Body of pancreas (tissue), 2 donors: ENCODE measurements around the genes RAB20 and CARS2.

GRCh38 chr13:110560961-110561994, at the start of gene RAB20:
Gene RAB20, minus strand, starts transcription at chr13:110561722.
- PRO-cap = bidirectional peak, plus-strand start at chr13:110561233, minus-strand start at chr13:110561118; bidirectional peak, plus-strand start at chr13:110561396, minus-strand start at chr13:110561357; bidirectional peak, plus-strand start at chr13:110561473, minus-strand start at chr13:110561501; bidirectional peak, plus-strand start at chr13:110561889, minus-strand start at chr13:110561722
- RAMPAGE, long total RNA, 2 experiments = start-site peak on the plus strand in 1 of 2 experiments, at chr13:110561885-110561893 at its widest, 33 reads per replicate; start-site peak on the minus strand in 1 of 2 experiments, at chr13:110561674-110561711 at its widest, 77 reads per replicate

DNA sequence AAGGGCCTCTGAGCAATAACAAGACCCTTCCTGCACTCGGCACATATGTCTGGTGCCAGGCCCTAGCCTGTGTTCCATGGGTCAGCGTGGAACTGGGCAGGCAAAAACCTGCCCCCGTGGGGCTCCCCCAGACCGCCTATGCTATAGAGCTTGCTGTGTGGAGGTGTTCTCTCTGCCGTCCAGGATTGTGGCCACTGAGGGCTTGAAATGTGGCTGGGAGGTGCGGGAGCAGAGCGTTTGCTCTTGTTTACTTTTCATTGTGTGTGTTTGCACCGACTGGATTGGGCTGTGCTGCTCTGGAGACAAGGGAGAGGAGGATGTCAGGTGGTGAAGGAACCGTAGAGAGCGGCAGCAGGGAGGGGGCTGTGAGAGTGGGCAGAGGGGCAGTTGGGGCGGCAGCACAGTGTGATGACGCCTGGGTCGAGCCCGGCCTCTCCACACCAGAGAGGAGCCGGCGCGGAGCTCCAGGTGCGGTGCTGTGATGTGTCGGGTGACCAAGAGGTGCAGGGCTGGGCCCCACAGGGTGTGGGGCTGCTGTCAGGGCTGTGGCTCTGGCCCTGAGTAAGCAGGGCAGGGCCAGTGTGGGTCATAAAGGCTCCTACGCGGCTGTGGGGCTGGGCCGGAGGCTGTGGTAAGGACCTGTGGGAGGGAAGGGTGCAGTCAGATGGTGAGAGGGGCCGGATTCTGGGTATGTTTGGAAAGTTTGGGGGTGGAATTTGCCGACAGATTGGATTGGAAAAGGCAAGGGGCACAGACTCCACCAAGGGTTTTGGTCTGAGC, 10.4 kb downstream of the NAXD start:
- PRO-cap = bidirectional peak, plus-strand start at position 438 of the sequence, minus-strand start at position 184 of the sequence
- RAMPAGE, long total RNA, 2 experiments = no peak in any of the 2 experiments

- PRO-cap = no peak
- RAMPAGE, long total RNA, 2 experiments = no peak in any of the 2 experiments
Observed at GRCh38 chr13:110636158-110636406, 20.7 kb downstream of the NAXD start.

GRCh38 chr13:110638553-110639594, 23.5 kb downstream of the NAXD start:
- PRO-cap = no peak
- RAMPAGE, long total RNA, 2 experiments = no peak in any of the 2 experiments

- PRO-cap = no peak
- RAMPAGE, long total RNA, 2 experiments = no peak in any of the 2 experiments
Observed at GRCh38 chr13:110644760-110645633, 29.7 kb downstream of the NAXD start.

DNA sequence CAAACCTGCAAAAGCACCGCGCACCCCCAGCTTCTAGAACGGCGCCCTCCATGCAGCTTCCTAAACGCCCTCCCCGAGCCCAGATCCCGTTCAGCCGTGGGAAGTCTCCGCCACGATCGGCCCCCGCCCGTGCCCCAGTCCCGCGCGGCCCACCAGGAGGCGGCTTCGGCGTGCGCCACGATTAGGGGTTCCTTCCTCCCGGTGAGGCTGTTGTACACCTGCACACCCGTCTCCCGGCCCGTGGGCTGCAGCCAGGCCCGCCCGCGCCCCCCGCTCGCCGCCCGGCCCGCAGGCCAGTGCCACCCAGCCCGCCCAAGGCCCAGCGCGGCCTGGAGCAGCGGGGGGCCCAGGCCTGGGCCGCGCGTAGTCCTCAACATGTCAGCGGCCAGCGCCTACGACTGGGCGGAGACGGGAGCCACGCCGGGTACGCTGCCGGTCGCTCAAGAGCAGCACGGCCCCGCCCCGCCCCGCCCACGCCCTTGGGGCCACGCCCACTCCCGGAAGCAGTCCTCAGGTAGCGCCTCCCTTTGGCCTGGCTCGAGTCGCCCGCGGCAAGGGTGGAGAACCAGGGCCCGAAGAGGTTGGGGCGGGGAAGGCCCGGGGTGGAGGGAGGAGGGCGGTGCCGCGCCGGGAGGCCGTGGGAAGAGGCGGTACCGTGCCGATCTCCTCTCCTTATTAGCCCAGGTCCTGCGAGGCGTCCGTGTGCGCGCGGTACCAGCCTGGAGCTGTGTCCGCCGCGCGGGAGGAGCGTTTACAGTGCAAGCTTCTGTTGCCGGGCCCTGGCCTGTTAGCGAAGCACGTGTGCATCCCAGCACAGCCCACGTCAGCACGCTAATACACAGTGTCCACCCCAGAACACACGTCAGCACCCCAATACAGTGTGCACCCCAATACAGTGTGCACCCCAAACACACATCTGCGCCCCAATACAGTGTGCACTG, at the start of gene CARS2:
TSS of gene CARS2 (minus strand) at position 400 of the 941 bp plus-strand sequence.
- PRO-cap = bidirectional peak, plus-strand start at position 703 of the sequence, minus-strand start at position 400 of the sequence
- RAMPAGE, long total RNA, 2 experiments = no peak in any of the 2 experiments

- PRO-cap = unidirectional peak, plus-strand start at chr13:110880795
- RAMPAGE, long total RNA, 2 experiments = no peak in any of the 2 experiments
Observed at GRCh38 chr13:110880683-110881039, 34.2 kb downstream of the ANKRD10 start.

- PRO-cap = no peak
- RAMPAGE, long total RNA, 2 experiments = no peak in any of the 2 experiments
Observed at GRCh38 chr13:110889583-110890079, 25.2 kb downstream of the ANKRD10 start.

- PRO-cap = no peak
- RAMPAGE, long total RNA, 2 experiments = no peak in any of the 2 experiments
Observed at GRCh38 chr13:110890092-110890441, 24.8 kb downstream of the ANKRD10 start.

GRCh38 chr13:110907918-110908396, 6.9 kb downstream of the ANKRD10 start:
- PRO-cap = no peak
- RAMPAGE, long total RNA, 2 experiments = no peak in any of the 2 experiments

GRCh38 chr13:111168028-111168693, 53.1 kb downstream of the ARHGEF7 start:
- PRO-cap = no peak
- RAMPAGE, long total RNA, 2 experiments = start-site peak on the plus strand in 1 of 2 experiments, at chr13:111168139-111168588 at its widest, 6 reads per replicate

DNA sequence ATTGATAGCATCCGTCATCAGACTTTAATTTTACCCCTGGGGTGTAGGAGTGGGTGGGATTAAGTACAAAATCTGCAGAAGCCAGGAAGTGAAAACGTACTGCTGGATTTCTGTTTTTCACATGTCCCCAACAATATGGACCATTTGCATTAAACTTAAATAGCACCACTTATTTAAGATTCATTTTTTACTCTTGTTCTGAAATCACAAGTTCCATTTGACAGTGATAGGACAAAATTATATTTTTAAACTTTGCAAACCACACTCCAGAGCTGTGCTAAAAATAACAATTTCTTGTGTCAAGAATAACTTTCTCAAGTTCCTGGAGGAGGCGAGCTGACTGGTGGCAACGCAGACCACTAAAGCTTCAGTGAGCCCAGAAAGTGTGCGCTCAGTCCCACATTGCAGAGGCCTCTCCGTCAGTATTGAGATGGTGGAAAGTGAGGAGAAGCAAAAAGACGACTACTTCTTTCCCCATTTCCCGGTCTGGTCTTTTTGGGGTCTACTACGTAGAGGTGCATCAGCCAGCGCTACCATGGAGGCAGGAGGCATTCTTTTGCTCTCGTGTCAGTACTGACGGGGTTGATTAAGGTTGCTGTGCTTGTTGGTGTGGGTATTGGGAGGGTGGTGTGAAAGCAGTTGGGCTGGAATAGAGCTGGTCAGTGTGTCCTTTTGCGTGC, 71.5 kb downstream of the ARHGEF7 start:
- PRO-cap = no peak
- RAMPAGE, long total RNA, 2 experiments = no peak in any of the 2 experiments

- PRO-cap = no peak
- RAMPAGE, long total RNA, 2 experiments = no peak in any of the 2 experiments
Observed at GRCh38 chr13:111240931-111241472, 79.4 kb upstream of the TEX29 start.

DNA sequence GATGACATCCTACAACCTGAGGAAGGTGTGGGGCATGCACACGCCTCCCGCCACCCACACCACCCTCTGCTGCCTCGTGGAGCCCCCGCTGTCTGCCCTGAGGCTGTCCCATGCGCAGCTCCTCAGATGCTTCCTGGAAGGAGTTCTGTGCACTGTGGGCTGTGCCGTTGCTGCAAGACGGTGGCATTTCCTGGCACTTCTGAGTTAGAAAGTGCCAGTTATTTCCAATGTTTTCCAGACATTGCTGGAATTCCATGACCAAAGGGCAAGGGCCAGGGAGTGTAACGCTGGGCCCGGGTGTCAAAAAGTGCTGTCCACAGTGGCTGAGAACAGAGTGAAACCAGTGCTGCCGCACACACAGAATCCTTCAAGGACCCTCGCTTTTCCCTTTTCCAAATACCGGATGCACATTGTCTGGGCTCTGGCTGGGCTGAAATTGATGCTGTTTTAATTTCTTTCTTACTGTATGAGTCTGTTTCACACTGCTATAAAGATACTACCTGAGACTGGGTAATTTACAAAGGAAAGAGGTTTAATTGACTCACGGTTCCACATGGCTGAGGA, 4.1 kb upstream of the TEX29 start:
- PRO-cap = no peak
- RAMPAGE, long total RNA, 2 experiments = no peak in any of the 2 experiments

GRCh38 chr13:111450708-111451448, 130.4 kb downstream of the TEX29 start:
- PRO-cap = no peak
- RAMPAGE, long total RNA, 2 experiments = no peak in any of the 2 experiments

DNA sequence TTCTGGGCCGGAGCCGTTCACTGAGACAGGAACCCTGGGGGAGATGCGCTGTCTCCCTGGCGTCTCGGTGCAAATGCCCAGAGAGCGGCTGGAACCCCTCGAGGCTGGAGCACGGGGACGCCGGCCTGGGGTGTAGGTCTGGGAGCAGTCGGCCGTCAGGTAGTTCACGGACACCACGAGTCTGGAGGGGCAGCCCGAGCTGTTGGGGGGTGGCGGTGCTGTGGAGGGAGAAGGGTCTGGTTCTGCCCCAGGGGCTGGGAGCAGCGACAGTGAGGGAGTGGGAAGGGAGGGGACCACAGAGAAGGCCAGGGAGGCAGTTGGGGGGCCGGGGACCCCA, 173.3 kb upstream of the SOX1 start:
- PRO-cap = no peak
- RAMPAGE, long total RNA, 2 experiments = no peak in any of the 2 experiments

DNA sequence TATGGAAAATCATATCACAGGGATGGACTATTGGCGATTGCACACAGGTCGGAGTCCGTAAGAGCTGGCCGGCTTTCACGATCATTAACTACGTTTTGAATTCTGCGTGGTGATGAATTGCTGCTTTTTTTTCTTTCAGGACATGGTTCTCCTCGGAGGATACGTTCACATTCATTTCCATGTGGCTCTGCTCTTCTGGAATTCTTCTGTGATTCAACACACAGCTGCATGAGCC, 148.0 kb upstream of the SPACA7 start:
- PRO-cap = no peak
- RAMPAGE, long total RNA, 2 experiments = no peak in any of the 2 experiments

- PRO-cap = no peak
- RAMPAGE, long total RNA, 2 experiments = no peak in any of the 2 experiments
Observed at GRCh38 chr13:112249266-112249793, 126.8 kb upstream of the SPACA7 start.

- PRO-cap = no peak
- RAMPAGE, long total RNA, 2 experiments = no peak in any of the 2 experiments
Observed at GRCh38 chr13:112725434-112726215, 35.8 kb downstream of the ATP11A start.

DNA sequence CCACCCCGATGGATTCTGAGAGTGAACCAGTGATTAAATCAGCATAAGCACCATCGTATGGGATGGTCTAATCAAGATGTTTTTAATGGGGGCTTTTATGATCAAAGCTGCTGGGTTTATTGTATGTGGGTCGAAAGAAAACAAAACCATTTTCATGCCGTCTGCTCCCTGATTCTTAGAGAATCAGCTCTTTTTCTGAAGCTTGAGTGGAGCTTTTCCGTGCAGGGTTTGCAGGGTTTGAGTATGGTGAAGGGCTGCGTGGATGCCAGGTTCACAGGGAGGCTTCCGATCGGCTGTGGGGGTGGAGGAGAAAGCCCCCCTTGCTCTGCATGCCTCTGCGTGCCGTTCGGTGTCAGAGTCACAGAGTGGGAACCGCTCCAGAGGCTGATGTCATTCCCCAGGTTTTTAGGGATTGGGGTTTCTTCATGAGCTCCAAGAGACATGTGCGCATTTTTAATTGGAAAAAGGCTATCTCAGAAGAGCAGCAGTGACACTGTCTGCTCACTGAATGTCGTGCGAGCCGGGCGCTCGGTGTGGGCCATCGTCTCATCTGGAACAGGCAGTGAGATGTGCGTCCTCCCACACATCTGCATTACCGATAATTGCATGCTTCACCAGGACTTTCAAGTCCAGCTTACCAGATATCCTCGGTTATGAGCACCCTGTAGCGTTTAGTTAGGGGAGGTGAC, 1.5 kb downstream of the MCF2L start:
- PRO-cap = no peak
- RAMPAGE, long total RNA, 2 experiments = no peak in any of the 2 experiments